ENCODE data around the gene PLEKHG6.

DNA sequence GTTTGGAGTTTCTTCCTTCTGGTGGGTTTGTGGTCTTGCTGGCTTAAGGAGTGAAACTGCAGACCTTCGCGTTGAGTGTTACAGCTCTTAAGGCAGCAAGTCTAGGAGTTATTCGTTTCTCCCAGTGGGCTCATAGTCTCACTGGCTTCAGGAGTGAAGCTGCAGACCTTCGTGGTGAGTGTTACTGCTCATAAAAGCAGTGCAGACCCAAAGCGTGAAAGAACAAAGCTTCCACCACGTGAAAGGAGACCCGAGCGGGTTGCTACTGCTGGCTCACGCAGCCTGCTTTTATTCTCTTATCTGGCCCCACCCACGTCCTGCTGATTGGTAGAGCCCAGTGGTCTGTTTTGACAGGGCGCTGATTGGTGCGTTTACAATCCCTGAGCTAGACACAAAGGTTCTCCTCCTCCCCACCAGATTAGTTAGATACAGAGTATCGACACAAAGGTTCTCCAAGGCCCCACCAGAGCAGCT, 10.0 kb upstream of the CD9 start:
- PRO-cap, 4 experiments: no peak in any of the 4 experiments
- RAMPAGE, long total RNA, 2 experiments: no peak in any of the 2 experiments

GRCh38 chr12:6202362-6203413, 2.5 kb downstream of the CD9 start:
- PRO-cap, 4 experiments: no peak in any of the 4 experiments
- RAMPAGE, long total RNA, 2 experiments: no peak in any of the 2 experiments

DNA sequence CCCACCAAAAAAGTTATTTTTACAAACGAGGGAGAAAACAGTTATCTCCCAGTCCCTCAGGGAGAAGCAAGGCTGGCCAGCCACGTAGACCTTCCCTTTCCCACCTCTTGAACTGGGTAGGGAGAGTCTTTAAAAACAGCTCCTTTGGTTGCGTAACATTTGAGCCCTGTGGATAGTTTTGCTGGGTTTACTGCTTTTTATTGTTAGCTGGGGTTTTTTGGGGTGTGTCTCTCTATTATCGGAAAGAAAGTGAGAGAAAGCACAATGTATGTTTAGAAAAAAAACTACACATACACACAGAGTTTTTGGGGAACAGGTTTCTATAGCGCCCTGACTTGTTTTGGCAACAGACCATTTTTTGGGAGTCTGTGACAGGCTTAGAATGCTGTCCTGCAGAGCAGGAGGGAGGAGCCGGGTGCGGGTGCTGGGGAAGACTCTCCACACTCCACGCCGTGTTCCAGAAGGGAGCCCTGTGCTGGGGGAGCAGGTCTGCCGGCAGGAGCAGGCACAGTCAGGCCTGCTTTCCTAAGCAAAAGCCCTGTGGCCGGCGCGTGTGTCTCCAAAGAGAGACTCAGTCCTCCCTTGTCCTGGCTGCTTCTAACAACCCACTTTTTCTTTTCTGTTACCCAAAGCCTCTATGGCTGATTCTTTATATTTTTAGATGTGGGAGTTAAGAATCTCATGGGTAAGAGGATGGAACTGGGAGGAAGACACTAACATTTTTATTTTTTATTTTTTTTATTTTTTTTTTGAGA, 26.4 kb downstream of the CD9 start:
- PRO-cap, 4 experiments: peak in 4 of 4 experiments; most common plus-strand start position 460 of the sequence (in 3); most common minus-strand start position 109 of the sequence (in 3)
- RAMPAGE, long total RNA, 2 experiments: no peak in any of the 2 experiments

GRCh38 chr12:6292597-6292917, 17.9 kb upstream of the PLEKHG6 start:
- PRO-cap, 4 experiments: peak in 3 of 4 experiments; most common minus-strand start chr12:6292752 (in 3)
- RAMPAGE, long total RNA, 2 experiments: no peak in any of the 2 experiments

DNA sequence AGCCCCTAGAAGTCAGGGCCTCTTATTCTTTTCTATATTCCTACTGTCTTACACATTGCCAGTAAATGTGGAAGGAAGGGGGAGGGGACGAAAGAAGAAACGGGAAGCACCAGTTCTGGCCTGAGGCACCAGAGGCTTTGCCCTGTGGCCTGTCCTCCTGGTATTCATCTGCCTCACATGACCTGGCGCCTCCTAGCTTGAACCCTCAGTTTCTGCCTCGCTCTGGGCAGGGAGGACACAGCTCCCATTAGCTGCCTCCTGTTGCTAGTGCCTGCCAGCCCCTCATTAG, 3.0 kb upstream of the PLEKHG6 start:
- PRO-cap, 4 experiments: peak in 2 of 4 experiments; most common plus-strand start position 208 of the sequence (in 2)
- RAMPAGE, long total RNA, 2 experiments: no peak in any of the 2 experiments

DNA sequence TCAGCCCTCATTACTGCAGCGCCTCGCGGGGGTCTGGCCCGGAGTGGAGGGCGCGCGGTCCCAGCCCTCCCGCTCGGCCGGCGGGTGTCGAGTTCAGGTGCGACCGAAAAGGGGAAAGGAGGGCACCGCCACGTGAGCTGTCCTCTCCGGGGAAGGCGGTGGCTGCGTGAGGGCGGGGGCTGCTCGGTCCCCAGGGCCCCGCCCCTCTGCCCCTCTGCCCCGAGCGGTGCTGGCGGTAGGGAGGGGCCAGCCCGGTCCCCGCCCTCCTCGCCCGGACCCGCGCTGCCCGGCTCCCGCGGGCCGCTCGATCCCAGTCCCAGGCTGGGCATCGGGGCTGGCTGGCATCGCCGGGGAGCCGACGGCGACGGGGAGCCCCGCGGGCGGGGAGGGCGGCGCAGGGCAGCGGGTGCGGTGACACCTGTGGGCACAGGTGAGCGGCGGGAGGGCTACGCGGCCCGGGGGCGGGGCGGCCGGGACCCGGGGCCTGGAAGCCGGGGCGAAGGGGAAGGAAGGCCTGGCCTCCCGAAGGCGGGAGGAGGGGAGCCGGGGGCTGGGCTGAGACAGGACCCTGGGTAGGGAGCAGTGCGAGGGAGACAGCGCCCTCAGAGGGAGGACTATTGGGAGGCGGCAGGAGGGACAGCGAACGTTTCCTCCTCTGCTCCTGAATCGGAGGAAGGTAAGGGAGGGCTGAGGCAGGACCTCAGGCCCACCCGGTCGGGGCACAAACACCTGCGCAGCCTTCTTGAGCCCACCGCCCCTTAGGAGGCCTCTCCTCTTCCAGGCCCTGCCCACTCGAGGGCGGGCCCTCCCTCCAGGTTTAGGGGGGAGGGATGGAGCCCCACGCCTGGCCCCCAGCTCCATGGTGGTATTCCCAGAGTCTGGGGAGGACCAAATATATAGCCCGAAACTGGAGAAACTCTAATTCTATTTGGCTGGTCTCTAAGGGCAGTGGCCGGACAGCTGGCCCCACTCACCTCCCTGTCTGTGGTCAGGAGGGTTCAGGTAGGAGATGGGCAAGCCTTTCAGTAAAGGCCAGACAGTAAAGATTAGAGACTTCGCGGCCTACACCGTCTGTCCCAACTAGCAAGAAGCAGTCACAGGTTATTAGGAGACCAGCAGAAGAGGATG, at the start of gene PLEKHG6:
PLEKHG6 (plus strand) TSS at position 264 of the 1,128 bp plus-strand sequence.
- PRO-cap, 4 experiments: peak in 4 of 4 experiments; most common plus-strand start position 319 of the sequence (in 4); most common minus-strand start position 145 of the sequence (in 3)
- RAMPAGE, long total RNA, 2 experiments: no peak in any of the 2 experiments

DNA sequence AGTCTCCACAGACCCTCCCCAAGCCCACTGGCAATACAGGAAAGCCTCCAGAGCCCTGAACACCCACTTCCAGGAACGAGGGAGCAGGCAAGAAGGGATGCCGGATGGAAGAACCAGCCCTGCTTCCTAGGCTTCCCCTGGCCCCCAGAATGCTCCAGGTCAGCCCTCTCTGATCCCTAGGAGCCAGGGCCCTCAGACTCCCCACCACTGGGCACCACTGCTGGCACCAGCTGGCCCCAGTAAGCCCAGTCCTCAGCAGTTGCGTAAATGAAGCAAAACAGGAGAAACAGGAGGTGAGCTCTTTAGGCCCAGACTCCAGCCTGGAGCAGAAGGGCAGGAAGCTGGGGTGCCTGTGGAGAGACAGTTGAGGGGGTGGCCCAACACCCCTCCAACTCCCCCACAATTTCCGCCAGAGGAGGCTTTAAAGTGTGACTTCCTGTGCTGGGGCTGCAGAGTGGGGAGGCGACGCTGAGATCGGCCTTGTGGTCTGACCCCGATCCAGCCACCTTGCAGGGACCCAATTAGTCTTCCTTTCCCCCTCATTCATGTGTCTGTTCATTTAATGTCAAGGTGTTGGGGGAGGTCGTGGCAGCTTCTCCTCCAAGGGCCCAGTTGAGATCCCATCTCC, 4.8 kb downstream of the TNFRSF1A start:
- PRO-cap, 4 experiments: peak in 4 of 4 experiments; most common plus-strand start position 452 of the sequence (in 4); most common minus-strand start position 213 of the sequence (in 2)
- RAMPAGE, long total RNA, 2 experiments: no peak in any of the 2 experiments

DNA sequence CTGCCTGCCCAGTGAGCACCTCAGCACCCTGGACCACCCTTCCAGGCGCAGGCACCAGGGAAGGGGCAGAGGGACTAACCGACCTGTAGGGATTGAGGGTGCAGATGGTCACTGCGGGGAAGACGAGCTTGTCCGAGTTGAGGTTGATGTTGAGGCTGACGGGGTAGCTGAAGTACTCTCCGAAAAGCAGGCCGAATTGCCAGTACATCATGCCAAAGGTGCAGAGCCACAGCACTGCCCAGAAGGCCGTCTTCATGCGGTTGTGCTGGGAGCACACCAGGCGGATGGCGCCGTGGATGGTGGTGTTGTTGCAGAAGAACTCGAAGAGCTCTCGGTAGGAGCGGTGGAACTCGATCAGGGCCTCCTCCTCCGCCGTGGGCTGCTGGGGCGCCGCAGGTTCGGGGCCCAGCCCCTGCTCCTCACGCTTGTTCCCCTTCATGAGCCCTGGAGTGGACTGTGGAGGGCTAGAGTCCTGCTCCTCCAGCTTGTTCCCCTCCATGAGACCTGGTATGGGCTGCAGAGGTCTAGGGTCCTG, 1.0 kb downstream of the SCNN1A start:
- PRO-cap, 4 experiments: no peak in any of the 4 experiments
- RAMPAGE, long total RNA, 2 experiments: no peak in any of the 2 experiments

DNA sequence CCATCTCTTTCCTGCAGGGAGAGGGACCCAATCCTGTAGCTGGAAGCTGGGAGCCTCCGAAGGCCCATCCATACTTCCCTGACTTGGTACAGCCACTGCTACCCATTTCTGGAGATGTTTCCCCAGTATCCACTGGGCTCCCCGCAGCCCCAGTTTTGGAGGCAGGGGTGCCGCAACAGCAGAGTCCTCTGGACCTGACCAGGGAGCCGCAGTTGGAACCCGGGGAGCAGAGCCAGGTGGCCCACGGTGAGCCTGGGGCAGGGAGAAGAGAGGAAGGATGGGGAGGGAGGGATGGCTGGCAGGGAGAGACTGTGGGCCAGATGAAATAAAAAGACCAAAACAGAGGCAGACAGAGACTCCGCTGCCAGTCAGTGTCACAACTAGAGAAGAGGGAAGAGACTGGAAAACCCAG, 6.1 kb downstream of the LTBR start:
- PRO-cap, 4 experiments: no peak in any of the 4 experiments
- RAMPAGE, long total RNA, 2 experiments: no peak in any of the 2 experiments

DNA sequence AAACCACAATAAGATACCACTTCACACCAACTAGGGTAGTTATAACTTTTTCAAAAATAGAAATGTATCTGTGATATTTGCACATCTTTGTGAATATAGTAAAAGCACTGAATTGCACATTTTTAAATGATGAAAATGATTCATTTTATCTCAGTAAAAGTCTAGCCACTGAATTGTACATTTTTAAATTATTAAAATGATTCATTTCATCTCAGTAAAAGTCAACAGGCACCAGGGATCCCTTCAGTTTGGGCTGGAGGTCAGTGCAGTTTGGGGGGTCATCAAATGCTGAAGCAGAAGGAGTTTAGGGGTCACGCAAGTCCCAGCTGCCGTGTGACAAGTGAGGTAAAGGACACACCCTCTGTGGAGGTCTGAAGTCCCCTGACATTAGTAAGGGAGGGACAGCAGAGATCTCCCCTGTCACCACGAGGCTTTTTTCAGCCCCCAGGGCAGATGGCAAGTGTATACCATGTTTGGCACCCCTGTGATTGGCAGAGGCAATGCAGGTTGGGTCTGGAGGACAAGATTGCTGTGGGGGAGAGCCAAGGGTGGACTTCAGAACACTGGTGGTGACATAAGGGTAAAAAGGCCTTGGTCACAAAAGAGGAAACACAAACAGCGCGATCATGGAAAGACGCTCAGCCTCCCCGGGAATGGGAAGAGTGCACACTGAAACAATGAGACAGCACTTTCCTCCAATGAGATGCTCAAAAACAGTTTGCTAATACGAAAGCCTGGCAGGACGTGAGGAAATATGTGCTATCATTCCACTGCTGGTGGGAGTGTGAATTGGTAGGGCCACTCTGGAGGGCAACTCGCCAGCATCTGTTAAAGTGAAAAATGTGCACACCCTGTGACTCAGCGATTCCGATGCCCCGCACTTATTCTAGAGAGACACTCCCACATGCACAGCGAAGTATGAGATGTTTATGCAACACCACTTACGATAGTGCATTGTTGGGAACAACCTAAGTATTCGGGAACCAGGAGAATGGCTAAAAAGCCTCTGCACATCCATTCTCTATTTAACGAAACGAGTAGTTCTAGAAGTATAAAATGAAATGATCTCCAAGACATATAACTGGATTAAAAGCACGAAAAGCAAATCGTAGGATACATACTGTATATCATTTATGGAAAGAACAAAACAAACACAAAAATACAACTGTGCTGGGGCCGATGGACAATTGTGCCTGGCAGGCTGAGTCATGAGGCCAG, 14.5 kb upstream of the CD27 start:
- PRO-cap, 4 experiments: peak in 1 of 4 experiments; most common plus-strand start position 765 of the sequence (in 1); most common minus-strand start position 671 of the sequence (in 1)
- RAMPAGE, long total RNA, 2 experiments: no peak in any of the 2 experiments

- PRO-cap, 4 experiments: no peak in any of the 4 experiments
- RAMPAGE, long total RNA, 2 experiments: no peak in any of the 2 experiments
Measured at GRCh38 chr12:6478449-6478806, 8.0 kb upstream of the VAMP1 start.

DNA sequence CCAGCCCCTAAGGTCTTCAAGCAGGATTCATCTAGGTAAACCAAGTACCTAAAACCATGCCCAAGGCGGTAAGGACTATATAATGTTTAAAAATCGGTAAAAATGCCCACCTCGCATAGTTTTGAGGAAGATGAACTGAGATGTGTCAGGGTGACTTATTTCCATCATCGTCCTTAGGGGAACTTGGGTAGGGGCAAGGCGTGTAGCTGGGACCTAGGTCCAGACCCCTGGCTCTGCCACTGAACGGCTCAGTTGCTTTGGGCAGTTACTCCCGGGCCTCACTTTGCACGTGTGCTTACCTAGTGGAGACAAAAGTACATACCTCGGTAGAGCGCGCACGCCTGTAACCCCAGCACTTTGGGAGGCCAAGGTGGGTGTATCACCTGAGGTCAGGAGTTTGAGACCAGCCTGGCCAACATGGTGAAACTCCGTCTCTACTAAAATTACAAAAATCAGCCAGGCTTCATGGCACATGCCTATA, 4.6 kb downstream of the GAPDH start:
- PRO-cap, 4 experiments: no peak in any of the 4 experiments
- RAMPAGE, long total RNA, 2 experiments: no peak in any of the 2 experiments

DNA sequence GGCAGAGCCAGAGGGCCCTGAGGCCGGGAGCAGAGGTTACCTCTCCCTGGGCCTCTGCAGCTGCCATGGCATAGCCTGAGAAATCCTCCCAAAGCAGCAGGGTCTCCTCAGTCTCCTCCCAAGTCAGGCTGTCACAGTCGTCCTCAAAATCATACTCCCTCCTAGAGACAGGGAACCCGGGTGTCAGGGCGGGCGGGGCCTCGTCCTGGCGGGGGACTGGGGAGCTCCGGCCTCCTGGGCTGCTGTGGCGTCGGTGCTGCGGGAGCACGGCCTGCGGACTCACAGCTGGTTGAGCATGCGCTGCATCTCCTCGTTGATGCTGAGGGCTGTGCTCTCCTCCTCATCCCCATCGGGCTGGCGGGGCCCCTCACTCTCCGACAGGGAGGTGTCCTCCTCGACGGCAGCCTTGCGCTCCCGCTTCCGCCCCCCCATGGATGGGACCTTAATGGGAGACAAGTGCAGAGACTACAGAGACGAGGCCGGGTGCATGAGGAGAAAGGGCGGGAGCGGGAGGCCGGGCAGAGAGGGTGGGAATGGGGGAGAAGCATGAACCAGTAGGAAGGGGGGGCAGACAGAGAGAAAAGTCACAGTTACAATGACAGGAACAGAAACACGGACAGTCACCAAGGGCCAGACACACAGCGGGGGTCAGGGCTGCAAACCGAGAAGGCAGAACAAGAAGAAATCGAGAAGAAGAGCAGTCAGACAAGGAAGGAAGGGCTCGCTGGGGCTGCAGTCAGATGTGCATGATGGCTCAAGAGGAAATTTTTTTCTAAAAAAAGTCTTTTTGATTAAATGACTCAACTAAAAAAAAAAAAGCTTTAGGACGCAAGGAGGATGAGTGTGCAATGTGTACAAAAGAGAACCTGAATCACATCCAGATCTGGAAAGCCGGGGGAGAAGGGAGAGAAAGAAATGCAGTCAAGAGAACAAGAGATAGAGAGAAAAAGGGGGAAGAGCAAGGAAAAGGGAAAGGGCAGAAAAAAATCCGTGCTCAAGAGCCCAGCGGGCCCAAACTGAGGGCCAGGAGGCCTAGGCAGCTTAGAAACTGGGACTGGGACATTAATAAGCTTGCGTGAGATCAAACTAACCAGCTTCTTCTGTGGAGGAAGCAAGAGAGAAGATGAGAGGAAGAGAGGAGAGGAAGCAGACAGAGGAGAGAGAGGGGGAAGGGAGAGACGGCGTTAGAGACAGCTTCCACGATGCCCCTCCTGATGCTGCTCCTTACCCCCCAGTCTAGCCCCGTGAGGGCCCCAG, 7.0 kb downstream of the IFFO1 start:
- PRO-cap, 4 experiments: no peak in any of the 4 experiments
- RAMPAGE, long total RNA, 2 experiments: no peak in any of the 2 experiments

GRCh38 chr12:6575599-6575899, 7.5 kb upstream of the NOP2 start:
- PRO-cap, 4 experiments: no peak in any of the 4 experiments
- RAMPAGE, long total RNA, 2 experiments: no peak in any of the 2 experiments

- PRO-cap, 4 experiments: no peak in any of the 4 experiments
- RAMPAGE, long total RNA, 2 experiments: no peak in any of the 2 experiments
Measured at GRCh38 chr12:6595807-6596506, 11.2 kb downstream of the CHD4 start.

DNA sequence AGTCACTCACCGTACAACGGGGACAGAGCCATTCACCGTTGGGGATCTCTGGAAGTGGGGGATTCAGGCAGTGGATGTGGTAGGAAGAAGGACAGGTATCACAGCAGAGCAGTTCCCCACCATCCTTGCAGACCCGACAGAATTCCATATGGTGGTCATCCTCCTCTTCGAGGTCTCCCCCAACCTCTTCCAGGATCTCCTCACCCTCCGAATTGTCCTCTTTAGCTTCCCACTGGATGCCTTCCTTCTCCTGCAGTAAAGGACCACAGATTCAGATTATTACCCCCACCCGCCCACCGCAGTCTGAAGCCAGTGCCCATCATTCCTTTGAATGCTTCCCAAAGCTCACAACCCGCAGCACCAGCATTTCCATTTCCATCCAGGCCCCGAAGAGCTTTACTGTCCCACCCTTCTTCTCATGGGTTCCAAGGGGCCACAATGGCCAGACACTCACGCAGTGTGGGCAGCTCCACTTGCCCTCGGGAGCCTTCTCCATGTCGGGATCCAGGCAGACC, 7.4 kb downstream of the CHD4 start:
- PRO-cap, 4 experiments: no peak in any of the 4 experiments
- RAMPAGE, long total RNA, 2 experiments: no peak in any of the 2 experiments

GRCh38 chr12:6643507-6643980, 3.7 kb downstream of the ACRBP start:
- PRO-cap, 4 experiments: peak in 1 of 4 experiments; most common plus-strand start chr12:6643881 (in 1)
- RAMPAGE, long total RNA, 2 experiments: no peak in any of the 2 experiments

GRCh38 chr12:6770075-6771070, 1.9 kb upstream of the LAG3 start:
- PRO-cap, 4 experiments: no peak in any of the 4 experiments
- RAMPAGE, long total RNA, 2 experiments: start-site peak on the plus strand in 2 of 2 experiments, at chr12:6770158-6770742 at its widest, 59 to 233 reads per replicate; start-site peak on the minus strand in 1 of 2 experiments, at chr12:6770583-6770796 at its widest, 20 reads per replicate

DNA sequence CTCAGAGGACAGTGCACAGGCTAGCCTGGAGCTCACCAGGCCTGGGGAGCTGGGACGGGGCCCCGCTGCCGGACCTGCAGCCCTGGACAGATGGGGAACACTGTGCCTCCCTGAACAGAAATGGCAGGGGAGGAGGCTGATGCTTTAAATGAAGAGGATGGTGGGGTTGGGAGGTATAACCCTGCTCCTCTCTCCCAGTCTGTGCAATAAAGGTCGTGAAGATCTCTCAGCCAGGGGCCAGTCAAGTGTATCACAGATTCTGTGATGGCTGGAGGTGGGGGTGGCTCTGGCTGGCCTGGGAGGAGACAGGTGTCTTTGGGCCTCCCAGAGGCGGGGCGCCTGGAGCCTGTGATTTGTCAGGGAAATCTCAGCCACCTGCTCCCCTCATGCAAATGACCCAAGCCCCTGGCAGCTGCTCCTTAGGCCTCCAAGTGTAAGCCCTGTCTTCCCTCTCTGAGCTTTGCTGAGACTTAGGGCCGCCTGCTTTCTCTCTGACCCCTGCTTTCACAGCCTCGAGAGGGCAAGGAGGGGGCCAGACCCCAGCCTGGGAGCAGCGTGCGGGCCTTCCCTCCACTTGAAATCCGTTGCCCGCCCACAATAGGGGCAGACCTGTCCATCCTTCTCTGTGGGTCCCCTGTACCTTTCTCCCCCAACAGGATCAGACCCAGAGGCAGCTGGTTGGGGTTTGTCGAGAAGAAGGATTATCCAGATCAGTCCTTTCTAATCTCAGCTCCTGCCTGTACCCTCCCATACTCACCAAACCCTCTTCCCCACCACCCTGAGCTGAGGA, 911 bp upstream of the GNB3 start:
- PRO-cap, 4 experiments: no peak in any of the 4 experiments
- RAMPAGE, long total RNA, 2 experiments: no peak in any of the 2 experiments

GRCh38 chr12:6870196-6870945, 2.7 kb downstream of the SPSB2 start:
- PRO-cap, 4 experiments: no peak in any of the 4 experiments
- RAMPAGE, long total RNA, 2 experiments: start-site peak on the plus strand in 1 of 2 experiments, at chr12:6870463-6870585 at its widest, 221 reads per replicate; start-site peak on the minus strand in 1 of 2 experiments, at chr12:6870732-6870783 at its widest, 15 reads per replicate